Spinal cord (tissue), 3 donors: ENCODE data around the genes H2AC18, BOLA1 and SV2A.

- PRO-cap = no peak
- RAMPAGE, long total RNA = no peak
Observed at GRCh38 chr1:147423085-147423303, 118.3 kb upstream of the BCL9 start.

GRCh38 chr1:147542037-147542399 is 717 bp downstream of the BCL9 start:
- PRO-cap = no peak
- RAMPAGE, long total RNA = no peak

GRCh38 chr1:147542996-147543514 is 1.8 kb downstream of the BCL9 start:
- PRO-cap = no peak
- RAMPAGE, long total RNA = no peak

DNA sequence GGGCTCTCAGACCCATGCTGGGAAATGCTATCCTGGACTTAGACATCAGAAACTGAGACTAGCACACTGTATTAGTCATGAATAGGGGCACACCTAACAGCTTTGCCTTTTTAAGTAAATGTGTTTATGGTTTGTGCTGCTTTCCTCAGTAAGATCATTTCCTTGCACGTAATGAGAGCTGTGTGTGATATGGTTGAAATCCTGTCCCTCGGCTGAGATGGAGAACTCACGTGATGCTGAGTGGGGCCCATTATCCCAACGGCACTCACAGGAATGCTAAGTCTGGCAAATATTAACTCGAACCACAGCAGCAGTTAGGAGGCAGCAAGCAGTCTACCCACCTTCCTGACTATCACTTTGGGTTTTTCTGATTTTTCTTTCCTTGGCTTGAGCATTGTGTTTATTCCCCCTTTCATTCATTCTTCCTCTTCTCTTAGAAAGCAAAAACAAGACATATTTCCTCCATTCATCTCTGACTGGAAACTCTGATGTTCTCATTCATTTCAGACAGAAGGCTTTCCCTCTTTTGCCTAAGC is 38.3 kb downstream of the BCL9 start:
- PRO-cap = no peak
- RAMPAGE, long total RNA = no peak

DNA sequence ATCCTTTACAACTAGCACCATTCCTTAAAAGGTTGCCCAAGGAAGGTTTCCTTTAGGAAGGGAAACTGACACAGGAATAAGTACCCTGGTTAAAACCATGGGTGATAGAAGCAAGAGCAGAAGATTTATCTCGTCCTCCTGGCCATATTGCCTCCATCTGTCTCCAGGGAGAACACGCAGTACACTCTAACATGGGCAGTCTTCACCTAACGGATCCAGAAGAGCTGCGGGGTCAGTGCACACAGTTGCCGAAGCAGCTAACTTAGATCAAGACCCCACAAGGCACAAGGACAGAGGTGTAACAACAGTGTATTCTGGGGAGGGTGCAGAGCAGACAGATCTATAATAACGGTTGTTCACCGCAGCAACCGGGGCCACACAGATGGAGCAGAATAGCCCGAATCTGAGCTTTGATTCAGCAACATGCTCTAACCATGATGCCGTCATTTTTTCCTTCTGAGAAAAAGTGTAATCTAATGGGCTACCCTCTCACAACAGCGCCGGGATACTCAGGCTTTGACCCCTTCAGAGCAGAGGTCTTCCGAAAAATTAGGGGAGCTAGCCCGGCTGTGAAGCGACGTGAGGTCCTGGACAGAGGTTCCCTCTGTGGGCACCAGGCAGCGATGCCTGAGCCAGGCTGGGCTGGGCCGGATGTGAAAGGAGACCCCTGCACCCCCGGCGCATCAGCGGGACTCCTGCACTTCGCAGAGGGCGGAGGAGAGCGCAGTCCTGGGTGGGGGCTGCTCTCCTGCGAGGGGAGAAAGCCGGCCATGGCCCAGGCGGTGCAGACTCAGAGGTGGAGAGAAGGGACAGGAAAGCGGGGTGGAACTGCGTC is 57.4 kb downstream of the BCL9 start:
- PRO-cap = no peak
- RAMPAGE, long total RNA = no peak

DNA sequence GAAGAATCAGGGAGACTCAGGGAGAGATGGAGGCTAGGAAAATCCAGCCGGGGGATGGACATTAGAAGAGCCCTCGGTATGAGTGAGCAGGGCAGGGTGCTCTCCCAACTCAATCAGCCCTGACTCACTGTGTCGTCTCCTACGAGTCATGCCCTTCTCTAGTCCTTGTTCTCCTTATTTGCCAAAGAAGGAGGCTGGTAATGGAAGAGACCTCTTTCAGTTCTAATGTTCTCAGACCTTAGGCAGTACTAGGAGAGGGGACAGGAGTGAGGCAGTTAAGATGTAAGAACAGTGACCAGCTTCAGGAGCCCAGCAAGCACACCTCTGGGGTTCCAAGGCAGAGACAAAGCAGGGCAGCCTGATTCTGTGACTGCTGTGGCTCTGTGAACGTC is 10.9 kb upstream of the GJA5 start:
- PRO-cap = no peak
- RAMPAGE, long total RNA = no peak

- PRO-cap = no peak
- RAMPAGE, long total RNA = no peak
Observed at GRCh38 chr1:147772456-147773061, 12.2 kb upstream of the GJA5 start.

DNA sequence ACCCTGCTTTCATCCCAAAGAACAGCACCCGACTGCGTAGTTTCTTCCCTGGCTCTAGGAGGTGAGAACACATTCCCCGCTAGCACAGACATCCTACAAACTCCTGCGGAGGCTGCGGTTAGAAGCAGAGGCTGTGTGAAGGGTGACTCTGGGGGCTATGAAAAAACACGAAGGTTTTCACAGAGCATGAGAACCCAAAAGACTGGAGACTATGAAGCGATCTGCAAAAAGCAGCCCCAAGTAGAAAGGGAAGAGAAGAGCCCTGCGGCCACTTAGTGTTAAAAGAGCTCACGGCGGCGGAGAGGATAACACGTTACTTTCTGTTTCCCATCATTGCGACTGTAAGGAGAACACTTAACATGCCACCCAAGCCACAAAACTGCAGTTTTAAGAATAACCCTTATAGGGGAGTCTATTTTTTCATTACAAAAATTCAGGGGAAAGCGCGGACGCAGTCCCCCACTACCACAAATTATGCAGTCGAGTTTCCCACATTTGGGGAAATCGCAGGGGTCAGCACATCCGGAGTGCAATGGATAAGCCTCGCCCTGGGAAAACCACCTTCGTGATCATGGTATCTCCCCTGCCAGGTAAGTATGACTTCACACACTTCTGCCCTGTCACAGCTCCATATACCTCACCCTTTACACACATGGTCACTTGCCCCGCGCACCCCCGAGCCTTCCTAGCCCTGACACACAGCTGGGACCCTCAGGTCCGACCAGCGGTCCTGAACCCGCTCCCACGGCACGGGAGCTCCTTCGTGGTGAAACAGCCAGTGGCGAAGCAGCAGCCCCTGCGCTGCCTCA is 110.3 kb downstream of the GPR89B start:
- PRO-cap = no peak
- RAMPAGE, long total RNA = no peak

GRCh38 chr1:148049064-148049628 is 102.9 kb downstream of the NBPF11 start:
- PRO-cap = no peak
- RAMPAGE, long total RNA = no peak

GRCh38 chr1:148388104-148389123 is 94.7 kb downstream of the PPIAL4G start:
- PRO-cap = no peak
- RAMPAGE, long total RNA = no peak

- PRO-cap = no peak
- RAMPAGE, long total RNA = no peak
Observed at GRCh38 chr1:148967682-148968126, 123.5 kb downstream of the PDE4DIP start.

DNA sequence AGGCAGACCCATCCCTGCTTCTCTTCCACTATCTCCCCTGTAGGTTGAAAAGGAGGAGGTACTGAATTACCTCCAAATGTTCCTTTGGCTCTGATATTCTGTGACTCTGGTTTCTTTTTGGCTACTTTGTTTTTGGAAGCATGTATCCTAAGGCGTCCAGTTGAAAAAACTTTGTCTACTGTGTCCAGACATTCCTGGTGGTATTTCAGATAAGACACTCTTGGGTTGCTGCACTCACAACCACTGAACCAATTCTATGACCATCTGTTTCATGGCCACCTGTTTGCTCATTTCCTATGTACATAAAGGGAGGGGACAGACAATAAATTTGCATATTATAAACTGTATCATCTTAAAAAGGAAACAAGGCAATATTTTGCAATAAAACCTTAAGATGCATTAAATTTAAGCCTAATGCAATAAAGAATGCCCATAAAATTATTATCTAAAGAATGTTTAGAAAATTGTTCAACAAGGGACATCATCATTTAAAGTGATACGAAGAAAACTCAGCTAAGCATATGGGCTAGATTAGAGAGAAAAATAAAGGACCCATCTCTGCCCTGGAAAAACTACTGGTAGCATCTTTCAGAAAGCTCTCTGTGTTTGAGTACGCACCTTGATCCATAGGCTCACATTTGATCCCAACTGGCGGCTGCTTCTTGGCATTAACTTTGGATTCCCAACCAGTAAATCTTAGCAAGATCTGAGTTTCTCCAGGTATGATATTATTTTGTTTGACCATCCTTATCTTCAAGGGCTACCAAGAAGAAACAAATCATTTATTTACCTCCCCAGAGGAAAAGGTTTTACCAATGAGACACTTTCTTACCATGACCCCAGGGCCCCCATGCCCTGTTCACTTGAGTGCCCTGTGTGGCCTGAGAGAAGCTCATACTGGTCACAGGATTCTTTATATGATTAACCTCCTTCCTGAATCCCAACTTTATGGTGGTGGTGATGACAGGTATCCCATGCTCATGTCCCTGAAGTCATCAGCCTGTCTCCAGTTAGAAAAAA is 12.9 kb downstream of the NBPF9 start:
- PRO-cap = no peak
- RAMPAGE, long total RNA = no peak

GRCh38 chr1:149175596-149176511 is 72.5 kb upstream of the NBPF9 start:
- PRO-cap = no peak
- RAMPAGE, long total RNA = no peak

DNA sequence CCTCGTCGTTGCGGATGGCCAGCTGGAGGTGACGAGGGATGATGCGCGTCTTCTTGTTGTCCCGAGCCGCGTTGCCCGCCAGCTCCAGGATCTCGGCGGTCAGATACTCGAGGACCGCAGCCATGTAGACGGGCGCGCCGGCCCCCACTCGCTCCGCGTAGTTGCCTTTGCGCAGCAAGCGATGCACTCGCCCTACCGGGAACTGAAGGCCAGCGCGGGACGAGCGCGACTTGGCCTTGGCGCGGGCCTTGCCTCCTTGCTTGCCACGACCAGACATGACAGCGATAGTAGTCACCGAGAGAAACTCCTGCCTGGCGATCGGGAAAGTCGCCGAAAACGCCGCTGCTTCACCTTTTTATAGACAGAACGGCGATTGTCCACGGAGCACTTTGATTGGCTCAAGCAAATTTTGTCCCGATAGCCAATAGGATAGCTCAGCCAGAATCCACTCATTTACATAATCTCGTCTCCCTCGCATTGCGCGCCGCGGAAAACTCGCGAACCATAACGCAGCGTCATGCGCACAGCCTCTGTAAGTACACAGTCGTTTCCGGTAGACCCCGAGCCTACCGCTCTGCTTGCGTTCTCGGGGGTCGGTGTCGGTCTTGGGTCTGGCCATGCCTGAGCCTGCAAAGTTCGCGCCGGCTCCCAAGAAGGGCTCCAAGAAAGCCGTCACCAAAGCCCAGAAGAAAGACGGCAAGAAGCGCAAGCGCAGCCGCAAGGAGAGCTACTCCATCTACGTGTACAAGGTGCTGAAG is at the start of gene H2AC18:
TSS of gene H2AC18 (minus strand) at position 329 of the 758 bp plus-strand sequence.
- PRO-cap = no peak
- RAMPAGE, long total RNA = no peak

DNA sequence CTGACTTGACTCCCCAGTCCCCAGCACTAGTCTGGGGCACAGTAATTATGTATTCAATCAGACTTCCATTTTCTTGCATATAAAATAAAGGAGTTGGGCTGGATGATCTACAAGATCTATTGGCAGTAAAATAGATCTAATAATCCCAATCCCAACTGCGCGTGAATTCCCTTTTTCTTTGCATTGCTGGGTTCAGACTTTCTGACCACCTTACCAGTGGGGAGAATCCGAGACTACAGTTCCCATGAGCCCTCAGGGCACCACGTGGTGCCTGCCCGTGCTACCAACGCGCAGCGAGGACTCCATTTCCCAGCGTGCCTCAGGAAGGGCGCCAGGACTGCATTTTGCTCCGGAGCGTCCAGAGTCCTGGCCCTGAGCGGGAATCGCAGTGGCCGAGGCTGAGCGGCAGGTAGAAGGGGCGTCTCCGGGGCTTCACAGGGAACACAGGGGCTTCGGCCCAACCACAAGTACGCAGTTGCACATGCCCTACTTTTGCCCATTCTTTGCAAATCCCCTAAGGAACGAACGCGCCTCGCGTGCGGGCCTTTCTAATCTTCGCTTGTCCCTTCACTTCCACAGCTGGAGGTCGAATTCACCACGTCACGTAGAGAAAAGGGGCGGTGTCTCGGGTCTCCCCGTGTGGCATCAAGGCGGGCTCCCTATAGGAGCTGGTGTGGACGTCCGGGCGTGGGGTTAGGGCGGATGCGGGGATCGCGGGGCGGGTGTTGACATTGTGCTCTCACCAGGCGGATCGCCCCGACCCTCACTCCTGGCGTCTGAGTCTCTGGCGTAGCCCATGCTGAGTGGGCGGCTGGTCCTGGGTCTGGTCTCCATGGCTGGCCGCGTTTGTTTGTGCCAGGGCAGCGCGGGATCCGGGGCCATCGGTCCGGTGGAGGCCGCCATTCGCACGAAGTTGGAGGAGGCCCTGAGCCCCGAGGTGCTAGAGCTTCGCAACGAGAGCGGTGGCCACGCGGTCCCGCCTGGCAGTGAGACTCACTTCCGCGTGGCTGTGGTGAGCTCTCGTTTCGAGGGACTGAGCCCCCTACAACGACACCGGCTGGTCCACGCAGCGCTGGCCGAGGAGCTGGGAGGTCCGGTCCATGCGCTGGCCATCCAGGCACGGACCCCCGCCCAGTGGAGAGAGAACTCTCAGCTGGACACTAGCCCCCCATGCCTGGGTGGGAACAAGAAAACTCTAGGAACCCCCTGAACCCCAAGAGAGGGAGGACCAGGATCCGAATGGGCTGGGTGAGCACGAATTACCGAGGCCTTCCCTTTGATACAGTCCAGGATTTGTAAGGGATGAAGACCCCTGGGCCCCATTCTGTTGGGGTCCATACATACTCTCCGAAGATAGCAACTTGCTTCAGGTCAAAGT is at the start of gene BOLA1:
TSS of gene BOLA1 (plus strand) at position 305 of the 1,378 bp plus-strand sequence.
- PRO-cap = no peak
- RAMPAGE, long total RNA = no peak

DNA sequence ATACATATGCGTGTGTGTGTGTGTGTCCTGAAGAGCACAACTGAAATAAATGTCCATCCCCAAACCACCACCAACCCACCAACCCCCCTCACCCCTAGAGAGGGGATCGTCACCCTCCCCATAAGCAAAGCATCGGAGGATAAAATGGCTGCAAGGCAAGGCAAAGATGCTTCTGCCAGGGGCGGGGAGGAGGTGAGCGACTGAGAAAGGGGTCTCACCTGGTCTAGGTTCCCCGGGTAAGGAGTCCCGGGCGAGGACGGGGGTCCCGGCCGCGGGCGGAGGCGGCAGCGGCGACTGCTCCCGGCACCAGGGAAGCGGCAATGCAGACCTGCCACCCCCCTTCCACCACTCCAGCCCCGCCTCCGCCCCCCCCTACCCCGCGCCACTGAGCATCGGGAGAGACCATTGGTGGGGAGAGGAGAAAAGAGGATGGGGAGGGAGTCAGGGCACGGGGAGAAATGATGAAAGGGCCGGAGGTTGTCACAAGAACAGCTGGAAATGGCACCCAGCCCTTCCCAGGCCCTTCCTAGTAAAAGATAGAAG is at the start of gene SV2A:
TSS of gene SV2A (minus strand) at position 324 of the 543 bp plus-strand sequence.
- PRO-cap = no peak
- RAMPAGE, long total RNA = start-site peak on the minus strand centred at position 303 of the sequence, 23 bp wide, 79 and 67 reads in 2 replicates

- PRO-cap = no peak
- RAMPAGE, long total RNA = no peak
Observed at GRCh38 chr1:149940439-149941761, 4.2 kb upstream of the MTMR11 start.

DNA sequence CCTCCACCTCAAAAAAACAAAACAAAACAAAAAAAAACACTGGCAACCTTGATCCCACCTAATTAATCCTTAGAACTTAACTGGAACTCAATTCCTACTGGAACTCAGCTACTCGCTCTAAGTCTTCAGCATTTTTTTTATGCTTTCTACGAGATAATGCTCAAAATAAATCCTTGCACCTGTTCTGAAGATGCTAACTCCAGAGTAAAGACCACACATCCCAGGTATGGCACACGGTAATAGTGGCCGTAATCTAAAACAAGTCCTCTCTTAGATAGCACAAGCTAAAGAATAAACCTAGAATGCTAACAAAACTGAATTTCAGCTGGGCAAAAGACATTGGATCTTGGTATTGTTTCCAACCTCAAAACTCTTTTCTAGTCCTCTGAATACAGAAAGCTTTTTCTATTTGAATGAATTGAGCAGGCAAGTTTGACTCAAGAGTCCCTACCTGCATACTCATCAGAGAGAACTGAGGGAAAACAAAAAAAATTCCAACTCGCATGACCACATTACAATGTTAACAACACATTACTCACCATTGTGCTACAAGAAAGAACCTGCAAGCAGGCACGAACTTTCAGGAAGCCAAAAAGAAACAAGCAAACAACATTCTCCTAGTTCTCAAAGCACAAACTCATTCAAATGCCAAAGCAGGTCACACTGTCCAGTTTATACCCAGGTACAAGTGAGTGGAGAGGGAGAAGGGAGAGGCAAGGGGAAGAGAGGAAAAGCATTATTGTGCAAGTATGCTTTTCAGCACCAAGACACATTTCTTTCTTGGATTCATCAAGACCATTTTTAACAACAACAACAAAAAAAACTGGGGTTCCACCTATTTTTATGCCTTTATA is 14.7 kb downstream of the OTUD7B start:
- PRO-cap = no peak
- RAMPAGE, long total RNA = no peak

- PRO-cap = no peak
- RAMPAGE, long total RNA = no peak
Observed at GRCh38 chr1:150110298-150110754, 39.4 kb upstream of the PLEKHO1 start.

DNA sequence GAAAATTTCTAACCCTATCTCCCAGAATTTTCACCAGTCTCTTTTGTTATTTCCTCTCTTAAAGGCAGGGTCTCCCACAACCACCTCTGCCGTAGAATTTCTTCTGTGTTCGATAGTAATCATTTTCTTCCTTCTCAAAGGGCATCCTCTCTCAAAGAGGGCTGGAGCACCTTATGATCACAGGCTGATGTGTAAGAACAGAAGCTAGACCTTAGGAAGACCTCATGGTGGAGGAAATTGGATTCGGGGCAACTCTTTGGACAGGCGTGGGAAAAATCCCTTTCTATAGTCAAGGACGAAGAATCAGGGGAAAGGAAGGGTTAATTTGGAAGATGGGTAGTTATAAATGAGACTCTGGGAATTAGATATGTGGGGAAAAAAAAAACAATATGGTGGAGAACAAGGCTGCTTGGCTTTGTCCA is 3.8 kb downstream of the PLEKHO1 start:
- PRO-cap = no peak
- RAMPAGE, long total RNA = no peak